WTC11 (cell line): ENCODE measurements around a stretch of chr13.

GRCh38 chr13:113828498-113828906 lies 35.4 kb downstream of the GAS6 start:
- PRO-cap = no peak

DNA sequence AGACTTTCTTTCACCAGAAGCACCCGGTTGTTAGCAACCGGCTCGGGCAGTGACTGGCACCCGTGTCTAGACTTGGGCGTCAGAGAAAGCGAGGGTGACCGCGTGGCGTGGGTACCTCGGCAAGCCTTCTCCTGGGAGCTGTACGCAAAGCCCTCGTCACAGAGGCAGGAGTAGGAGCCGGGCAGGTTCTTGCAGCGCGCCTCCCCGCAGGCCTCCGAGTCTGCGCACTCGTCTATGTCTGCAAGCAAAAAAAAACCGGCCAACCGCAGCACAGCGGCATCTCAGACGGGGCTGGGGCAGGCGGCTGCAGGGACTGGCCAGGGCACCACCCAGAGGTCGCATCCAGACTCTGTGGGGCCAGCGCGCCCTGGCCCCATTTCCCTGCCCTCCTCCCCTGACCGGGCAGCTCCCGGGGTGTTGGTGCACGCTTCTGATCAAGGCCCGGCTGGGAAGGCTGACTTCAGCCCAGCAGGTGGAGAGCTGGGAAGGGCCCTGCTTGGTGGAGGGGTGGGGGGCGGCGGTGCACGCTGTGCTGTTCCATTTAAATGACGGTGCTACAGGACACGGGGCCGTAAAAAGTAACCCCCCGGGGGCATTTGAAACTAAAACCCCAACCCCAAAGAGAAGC lies 28.4 kb downstream of the GAS6 start:
- PRO-cap = no peak

DNA sequence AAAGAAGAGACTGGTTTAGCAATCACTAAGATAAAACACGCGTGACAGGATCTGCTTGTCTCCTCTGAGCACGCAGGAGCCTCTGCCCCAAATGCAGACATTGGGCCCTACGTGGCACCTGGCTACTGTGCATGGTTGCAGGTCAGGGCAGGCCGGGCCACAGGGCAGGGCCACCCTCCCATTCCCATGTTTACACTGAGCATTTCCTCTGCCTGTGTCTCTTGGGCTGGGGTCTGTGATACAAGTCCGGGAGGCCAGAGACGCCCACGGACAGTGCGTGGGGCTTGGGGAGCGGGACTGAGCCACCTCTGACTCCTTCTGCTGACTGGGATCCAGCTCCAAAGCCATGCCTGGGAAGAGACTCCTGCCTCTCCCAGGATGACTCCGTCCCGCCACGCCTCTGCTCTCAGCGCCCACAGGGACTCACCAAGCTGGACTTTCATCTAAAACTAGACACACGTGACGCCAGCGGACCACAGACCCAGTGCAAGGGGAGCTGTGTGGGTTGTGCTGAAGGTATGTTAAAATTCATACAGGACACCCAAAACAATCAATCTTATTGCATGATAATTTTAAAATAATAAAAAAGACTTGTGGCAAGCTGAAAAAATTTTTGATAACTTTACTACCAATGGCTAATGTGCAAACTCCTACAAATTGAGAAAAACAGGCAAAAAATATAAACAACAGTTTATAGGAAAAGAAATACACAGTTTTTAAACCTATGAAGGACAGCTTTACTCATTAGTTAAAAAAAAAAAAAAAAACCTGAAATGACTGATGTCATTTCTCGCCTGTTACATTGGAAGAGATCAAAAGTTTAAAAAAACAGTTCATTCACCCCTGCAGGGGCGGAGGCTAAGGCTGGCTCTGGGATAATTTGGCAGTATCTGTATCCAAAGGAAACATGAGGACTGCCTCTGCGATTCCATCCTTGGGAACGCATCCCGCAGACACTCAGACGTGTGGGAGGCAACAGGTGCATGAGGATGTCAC lies 18.6 kb downstream of the GAS6 start:
- PRO-cap = no peak

DNA sequence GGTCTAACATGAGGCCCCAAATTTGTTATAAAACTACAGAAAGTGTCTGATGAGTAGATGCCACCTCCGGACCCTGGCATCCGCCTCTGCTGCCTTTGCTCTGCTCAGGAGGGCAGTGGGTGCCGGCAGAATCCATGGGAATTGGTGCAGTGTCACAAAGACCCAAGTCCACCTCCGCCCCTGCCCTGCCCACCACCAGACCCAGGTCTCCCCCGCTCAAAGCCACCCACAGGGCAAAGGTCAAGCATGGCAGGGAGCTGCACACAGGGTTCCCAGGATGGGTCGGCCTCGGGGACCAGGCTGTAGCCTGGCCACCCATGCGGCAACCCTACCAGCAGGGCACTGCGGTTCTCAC lies 11.4 kb downstream of the GAS6 start:
- PRO-cap = no peak

- PRO-cap = no peak
Observed at GRCh38 chr13:113928627-113929154, 45.2 kb downstream of the C13orf46 start.

GRCh38 chr13:113939730-113940282 lies 34.1 kb downstream of the C13orf46 start:
- PRO-cap = no peak

DNA sequence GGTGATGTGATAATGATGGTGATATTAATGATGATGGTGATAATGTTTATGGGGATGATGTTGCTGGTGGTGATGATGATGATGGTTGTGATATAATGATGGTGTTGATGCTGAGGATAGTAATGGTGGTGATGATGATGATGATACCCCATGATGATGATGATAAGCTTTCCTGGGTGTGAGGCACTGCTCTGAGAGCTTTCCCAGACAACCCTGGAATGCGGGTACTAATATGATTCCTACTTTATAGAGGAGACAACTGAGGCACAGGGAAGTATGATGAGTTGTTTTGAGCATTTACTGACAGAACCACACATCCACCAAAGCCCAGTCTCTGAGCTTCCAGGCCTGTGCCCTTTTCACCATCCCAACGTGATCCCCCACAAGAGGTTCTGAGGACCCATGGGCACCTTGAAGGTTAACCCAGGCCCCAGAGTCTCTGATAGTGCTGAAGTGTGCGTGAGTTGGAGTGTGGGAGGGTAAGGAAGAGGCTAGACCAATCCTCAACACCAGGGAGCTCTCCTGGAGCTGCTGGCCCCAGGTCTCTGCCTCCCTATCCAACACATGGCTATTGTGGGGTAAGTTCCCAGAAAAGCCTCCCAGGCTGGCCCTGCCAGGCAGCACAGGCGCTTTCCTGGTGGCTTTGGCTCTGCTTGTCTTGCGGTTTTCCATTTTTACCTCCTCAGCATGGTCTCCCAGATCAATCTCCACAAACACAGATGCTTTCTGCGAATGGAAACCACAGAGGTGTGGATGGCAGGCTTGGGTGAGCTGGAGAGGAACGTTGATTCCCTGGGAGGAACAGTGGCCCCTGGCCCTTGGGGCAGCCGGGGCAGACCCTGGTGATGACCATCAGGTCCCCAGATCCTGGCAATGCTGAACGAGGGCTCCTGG lies 7.0 kb downstream of the C13orf46 start:
- PRO-cap = no peak

- PRO-cap = no peak
Observed at GRCh38 chr13:114025147-114025711, 51.4 kb upstream of the C13orf46 start.

DNA sequence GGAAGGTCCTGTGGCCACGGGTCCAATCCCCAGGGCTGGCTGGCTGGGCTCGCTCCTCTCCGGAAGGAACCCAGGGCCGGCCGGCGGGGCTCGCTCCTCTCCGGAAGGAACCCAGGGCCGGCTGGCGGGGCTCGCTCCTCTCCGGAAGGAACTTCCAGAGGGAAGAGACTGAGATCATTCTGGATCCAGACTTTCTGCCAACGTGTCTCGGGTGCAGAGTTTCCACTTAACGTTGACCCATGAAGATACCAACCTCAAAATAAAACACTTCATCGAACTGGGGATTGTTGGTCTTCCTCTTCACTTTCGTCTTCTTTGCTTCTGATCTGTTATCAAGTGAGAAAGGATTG lies 53.2 kb upstream of the C13orf46 start:
- PRO-cap = no peak

GRCh38 chr13:114066548-114066847 lies 65.9 kb downstream of the RASA3 start:
- PRO-cap = no peak

DNA sequence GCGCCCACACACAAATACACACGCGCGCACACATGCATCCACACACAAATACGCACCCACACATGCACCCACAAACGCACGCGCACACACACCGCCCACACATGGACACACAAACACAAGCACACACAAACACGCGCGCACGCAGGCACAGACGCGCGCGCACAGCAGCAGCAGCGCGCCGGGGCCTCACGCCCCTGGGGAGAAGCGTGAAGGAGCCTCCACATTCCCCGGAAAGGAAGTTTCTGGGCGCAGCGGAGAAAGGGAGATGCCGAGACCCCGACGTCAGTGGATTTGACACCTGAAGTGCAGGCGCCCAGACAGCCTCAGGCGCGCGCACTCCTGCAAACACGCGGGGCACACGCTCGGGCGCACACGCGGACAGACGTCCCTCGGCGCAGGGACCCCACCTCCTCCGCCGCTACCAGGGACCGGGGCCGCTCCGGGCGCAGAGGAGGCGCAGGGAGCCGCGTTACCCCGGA lies 634 bp downstream of the RASA3 start:
- PRO-cap = no peak

GRCh38 chr13:114153746-114154414 lies 21.5 kb upstream of the RASA3 start:
- PRO-cap = no peak

GRCh38 chr13:114323643-114324836 lies 9.7 kb downstream of the CHAMP1 start:
- PRO-cap = no peak